Heart (tissue), 3 donors: ENCODE results near the gene PLXNA2.

DNA sequence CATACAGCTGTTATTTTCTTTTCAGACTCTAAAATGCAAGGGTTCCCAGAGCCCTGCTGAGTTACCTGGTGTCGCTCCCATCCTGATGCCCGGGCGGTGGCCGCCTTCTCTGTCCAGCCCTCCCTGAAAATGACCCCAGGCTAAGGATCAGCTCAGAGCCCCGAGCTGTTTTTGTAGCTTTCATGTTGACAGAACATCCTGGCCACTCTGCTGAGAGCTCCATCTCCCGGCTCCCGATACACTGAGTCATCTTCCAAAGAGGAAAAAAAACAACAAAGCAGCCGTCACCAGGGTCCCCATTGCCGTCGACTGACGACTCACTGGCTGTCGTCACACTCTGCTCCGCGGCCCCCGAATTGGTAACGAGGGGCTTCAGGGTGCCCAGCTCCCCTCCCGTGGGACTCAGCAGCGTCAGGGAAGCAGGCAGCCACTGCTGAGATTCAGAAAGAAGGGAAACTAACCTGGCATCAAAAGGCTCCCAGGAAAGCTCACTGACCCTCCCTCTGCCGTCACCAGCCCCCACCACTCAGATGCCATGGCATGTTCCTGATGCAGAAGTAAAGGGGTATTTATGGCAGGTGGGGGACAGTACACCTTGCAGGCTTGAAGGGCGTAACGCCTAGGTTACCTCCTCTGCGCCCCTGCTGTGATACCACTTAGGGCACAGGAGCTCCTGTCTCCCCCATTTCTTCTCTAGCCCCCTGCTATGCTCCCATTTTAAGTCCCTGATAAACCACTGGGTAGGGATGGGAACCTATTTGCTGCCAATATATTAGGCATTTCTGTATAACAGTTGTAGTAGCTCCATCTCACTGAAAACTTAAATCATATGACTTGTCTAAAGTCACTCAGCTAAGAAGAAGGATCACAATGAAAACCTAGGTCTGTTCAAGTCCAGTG, 67.3 kb downstream of the CD46 start:
- RAMPAGE, long total RNA, 2 experiments: no peak in any of the 2 experiments

GRCh38 chr1:207865915-207867127, 44.6 kb downstream of the CD34 start:
- RAMPAGE, long total RNA, 2 experiments: no peak in any of the 2 experiments

- RAMPAGE, long total RNA, 2 experiments: no peak in any of the 2 experiments
Observed at GRCh38 chr1:207868801-207869690, 41.9 kb downstream of the CD34 start.

GRCh38 chr1:207909615-207910110, 1.3 kb downstream of the CD34 start:
- RAMPAGE, long total RNA, 2 experiments: start-site peak on the plus strand in 1 of 2 experiments, at chr1:207909926-207909948 at its widest, 18 reads per replicate

DNA sequence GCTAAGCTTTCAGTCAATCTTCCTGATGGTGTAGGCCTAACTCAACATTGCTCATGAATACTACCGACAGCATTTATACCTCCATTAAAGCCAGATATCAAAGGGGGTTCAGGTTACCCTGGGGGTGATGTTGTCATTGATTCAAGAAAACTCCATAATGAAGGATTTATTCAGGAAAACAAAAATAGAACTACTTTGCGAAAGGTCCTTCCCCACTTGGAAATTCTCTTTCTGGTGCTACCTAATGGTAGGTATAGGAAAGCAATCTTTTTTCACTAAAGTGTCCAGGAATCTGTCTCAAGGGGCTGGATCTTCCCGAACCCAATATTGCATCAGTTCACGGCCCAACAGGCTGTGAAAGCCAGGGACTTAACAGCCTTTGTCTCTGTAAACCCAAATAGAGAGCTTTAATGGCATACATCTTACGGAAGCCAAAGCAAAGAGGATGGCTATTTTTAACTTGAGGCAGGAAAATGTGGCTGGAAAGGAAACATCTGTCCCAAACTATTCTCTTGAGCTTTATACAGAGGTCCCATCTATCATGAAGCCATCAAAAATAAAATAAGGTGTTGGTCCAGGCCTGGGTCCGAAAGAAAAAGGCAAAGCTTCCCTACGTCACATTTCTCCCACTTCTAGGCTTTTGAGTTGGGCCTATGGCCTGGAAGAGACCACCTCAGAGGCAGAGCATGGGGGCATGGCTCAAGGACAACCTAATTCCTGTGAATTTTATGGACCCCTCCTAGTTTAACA, 7.6 kb upstream of the CD34 start:
- RAMPAGE, long total RNA, 2 experiments: no peak in any of the 2 experiments

DNA sequence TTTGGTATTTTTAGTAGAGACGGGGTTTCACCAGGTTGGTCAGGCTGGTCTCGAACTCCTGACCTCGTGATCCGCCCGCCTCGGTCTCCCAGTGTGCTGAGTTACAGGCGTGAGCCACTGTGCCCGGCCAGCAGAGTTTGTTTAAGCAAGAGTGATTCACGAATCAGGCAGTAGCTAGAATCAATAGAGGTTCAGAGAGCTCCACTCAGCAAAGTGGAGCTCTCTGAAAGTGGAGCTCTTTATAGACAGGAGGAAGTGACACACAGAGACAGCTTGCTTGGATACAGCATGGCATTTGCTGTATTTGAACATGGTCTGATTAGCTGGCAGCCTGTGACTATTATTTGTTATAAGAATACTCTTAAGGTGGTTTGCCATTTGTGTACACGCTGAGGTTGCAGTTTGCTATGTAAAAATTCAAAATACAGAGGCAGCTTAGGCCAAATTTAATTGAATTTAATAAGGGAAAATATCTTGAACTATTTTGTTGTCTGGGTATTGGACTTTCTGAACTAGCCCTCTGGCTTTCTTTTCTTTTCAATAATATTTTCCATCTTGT, 27.2 kb upstream of the CD34 start:
- RAMPAGE, long total RNA, 2 experiments: no peak in any of the 2 experiments

DNA sequence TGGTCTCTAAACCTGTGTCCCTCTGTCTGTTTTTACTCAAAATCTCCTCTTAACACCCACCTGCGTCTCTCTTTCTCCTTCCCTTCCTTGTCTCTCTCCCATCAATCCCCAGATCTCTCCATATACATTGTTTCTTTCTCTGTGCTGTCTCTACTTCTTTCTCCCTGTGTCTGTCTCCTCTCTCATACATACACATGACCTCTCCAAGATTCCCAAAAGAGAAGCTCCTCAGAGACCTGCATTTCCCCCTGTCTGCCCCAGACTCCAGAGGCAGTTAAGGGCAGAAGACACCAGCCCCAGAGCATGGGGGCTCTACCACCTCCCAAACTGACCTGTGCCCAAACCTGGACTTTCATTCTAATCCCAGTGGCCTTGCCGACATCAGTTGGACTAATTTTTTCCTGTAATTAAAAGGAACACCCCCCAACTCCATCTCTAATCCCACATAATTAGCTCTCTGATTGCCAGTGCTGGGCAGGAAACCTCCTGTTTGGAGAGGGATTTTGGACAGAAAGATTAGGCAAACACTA, 85.9 kb downstream of the PLXNA2 start:
- RAMPAGE, long total RNA, 2 experiments: no peak in any of the 2 experiments

DNA sequence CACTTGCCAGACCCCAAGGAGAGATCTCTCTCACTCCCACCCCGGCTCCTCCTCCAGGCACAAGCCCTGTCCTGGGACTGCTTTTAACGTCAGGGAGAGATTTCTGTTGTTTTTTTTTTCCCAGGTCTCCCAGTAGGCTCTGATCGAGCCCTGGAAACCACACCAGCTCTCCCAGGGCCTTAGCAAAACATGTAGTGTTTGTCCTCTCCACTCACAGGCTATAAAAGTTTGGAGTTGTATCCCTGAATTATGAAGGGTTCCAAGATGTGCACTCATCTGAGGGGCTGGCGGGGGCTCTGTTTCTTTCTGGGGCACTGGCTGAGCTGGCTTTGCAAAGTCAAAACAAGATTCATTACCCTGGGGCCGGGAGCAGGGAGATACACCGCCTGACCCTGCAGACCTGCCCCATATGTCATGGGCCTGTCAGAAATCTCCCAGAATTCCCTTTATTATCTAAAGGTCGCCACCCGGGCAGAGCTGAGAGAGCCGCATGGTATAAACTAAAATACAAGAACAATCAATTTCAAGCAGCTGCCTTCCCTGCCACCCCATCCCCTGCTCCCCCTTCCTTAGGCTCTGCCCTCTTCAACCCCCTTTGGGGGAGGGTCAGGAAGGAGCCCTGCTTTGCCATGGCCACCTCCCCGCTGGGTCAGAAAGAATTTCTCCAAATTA, 17.8 kb downstream of the PLXNA2 start:
- RAMPAGE, long total RNA, 2 experiments: no peak in any of the 2 experiments

DNA sequence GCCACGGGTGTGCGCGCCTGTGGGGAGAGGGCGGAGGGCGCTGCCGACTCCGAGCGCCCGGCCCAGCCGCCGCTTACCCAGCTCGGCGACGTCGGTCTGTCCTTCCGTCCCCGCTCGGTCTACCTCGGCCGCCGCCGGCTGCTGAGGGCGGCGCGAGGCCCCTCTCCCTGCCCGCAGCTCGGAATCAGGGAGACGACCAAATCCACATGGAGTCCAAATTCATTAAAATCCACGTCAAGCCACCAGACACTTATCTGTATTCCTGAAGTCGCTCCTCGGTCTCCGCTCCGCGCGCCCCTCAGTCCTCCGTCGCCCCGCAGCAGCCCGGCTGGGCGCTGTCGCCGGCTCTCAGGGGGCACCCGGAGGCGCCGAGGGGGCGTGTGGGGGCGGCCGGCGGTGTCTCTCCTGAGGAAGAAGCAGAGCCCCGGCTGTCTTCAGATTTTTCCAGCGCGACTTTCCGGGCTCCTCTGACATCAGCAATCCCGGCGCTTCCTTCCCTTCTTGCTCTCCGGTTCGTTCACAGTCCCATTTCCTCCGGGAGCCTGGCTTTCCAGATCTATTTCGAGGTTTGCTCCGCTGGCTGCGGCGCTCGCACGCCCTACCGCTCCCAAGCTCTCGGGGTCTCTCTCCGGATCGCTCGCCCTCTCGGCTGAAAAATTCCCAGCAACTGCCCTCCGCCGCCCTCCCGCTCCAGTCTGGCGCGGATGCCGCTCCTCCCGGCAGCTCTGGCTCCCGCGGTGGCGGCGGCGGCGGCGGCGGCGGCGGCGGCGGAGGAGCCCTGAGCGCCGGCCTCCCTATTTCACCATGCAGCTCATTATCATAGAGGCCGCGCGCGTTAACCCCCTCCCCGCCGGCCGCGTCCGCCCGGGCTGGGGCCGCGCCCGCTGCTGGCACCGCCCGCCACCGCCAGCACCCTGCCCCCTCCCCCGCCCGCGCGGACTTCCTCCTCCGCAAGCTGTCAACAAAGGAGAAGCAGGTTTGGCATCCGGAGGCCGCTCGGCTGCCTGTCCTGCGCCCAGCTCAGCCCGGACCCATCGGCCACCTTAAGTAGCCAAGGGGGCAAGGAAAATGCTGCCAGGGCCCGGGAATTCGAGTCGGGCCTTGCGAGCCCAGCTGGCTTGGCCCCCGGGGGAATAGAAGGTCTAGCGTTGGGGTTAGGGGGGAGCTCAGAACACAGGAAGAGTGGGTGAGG, at the start of gene PLXNA2:
Gene PLXNA2 (minus strand): TSS at position 819 of the 1,192 bp plus-strand sequence.
- RAMPAGE, long total RNA, 2 experiments: no peak in any of the 2 experiments

DNA sequence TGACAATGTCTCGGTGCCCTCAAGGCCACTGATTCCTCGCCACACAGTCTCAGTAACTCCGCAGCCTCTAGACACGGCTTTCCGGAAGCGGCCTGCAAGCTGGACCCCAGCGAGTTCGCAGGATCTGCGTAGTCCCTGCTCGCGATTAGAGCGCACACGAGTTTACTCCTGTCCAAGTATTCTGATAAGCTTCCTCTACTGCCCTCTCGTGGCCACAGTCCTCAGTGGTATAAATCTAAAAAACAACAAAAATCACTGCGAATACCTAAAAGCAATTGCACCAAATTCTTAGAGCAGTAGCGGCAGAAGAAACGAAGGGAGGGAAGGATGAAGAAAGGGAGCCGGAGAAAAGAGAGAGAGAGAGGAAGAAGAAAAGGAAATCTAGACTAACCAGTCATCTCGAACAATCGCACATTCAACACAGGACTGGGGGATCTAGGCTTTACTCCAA, 1.1 kb upstream of the PLXNA2 start:
- RAMPAGE, long total RNA, 2 experiments: no peak in any of the 2 experiments

GRCh38 chr1:209584086-209584431, 545 bp downstream of the CAMK1G start:
- RAMPAGE, long total RNA, 2 experiments: no peak in any of the 2 experiments

DNA sequence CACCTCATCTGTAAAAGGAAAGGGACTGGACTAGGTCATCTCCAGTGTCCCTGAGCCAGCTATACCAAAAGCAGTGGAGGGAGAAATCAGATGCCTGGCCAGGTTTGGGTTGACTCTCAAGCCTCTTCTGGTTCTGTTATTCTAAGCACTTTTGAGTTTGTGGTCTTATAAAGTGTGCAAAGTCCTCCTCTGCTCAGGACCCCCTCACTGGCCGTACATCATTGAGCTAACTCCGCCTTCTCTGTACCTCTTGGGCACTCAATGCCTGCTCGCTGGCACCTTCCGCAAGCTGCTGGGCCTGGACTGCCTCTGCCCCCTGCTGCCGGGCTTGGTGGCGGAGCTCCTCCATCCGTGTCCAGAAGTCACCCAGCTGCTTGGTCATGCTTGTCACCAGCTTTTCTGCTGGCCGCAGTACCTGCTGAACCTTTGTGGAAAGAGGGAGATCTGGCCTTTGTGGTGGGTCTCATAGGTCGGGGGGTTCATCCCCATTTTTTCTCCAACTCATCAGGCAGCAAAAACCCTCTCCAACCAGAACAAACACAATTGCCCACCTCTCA, 33.7 kb downstream of the CAMK1G start:
- RAMPAGE, long total RNA, 2 experiments: no peak in any of the 2 experiments

- RAMPAGE, long total RNA, 2 experiments: no peak in any of the 2 experiments
Observed at GRCh38 chr1:209626783-209627531, 25.3 kb downstream of the LAMB3 start.

- RAMPAGE, long total RNA, 2 experiments: no peak in any of the 2 experiments
Observed at GRCh38 chr1:209648820-209649807, 3.1 kb downstream of the LAMB3 start.

DNA sequence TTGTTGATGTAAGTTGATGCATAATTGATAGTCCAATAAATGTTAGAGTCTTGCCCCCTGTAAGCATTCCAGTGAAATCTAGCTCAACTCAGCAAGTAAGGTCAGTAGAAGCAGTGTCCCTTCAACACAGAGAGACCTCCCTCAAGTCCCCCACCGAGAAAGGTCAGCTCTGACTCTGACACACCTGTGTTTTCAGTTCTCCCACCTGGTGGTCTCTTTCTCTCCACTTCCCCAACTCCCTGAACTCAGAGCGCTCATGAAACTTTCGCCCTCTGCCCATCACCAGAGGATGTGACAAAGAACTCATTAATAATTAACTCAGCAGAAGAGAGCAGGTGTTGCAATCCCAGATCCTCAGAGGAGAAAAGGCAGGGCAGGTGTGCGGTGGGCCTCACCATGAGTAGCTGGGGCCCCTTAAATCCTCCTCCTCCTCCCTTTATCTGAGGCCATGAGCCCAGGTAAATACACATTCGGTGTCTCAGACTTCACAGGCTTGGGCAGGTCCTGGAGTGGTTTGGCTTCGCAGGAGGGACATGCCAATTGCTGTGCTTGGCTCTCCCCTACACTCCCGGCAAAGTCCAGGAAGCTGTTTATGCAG, 1.6 kb upstream of the LAMB3 start:
- RAMPAGE, long total RNA, 2 experiments: no peak in any of the 2 experiments

DNA sequence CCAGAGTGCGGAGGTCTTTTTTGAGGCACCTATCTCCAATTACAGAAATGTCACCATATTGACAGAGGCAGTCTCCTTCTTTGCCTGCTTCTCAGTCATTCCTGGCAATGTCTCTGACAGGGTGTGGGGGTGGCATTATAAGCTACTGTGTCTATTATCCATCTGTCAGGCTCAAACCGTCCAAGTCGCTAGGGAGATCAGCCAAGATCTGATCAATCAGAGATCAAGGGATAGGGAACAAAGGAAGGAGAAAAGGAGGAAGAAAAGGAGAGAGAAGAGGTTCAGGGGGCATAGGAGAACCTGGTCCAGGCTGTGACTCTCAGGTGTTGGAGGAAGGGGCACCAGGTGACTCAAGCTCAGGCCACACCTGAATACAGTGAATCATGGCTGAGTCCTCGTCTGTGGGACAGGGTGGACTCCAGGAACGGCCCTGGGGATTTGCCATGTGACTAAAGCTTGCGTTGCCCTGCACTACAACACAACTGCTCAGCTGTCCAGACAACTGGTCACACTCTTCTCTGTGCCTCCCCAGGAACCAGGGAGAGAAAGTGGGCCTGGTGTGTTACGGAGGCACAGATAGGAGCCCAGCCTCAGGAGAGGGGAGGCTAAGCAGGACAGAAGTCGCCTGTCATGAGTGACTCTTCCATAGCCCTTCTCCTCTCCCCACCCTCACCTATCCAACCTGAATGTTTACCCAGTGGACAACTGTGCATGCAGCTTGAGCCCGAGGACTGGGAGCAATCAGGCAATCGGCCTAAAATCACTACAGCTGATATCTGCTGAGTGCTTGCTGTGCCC, 3.6 kb upstream of the LAMB3 start:
- RAMPAGE, long total RNA, 2 experiments: no peak in any of the 2 experiments

- RAMPAGE, long total RNA, 2 experiments: no peak in any of the 2 experiments
Observed at GRCh38 chr1:209667794-209668311, 7.4 kb upstream of the G0S2 start.

- RAMPAGE, long total RNA, 2 experiments: no peak in any of the 2 experiments
Observed at GRCh38 chr1:209719933-209720965, 15.6 kb downstream of the HSD11B1 start.

GRCh38 chr1:209721955-209722306, 17.3 kb downstream of the HSD11B1 start:
- RAMPAGE, long total RNA, 2 experiments: no peak in any of the 2 experiments

DNA sequence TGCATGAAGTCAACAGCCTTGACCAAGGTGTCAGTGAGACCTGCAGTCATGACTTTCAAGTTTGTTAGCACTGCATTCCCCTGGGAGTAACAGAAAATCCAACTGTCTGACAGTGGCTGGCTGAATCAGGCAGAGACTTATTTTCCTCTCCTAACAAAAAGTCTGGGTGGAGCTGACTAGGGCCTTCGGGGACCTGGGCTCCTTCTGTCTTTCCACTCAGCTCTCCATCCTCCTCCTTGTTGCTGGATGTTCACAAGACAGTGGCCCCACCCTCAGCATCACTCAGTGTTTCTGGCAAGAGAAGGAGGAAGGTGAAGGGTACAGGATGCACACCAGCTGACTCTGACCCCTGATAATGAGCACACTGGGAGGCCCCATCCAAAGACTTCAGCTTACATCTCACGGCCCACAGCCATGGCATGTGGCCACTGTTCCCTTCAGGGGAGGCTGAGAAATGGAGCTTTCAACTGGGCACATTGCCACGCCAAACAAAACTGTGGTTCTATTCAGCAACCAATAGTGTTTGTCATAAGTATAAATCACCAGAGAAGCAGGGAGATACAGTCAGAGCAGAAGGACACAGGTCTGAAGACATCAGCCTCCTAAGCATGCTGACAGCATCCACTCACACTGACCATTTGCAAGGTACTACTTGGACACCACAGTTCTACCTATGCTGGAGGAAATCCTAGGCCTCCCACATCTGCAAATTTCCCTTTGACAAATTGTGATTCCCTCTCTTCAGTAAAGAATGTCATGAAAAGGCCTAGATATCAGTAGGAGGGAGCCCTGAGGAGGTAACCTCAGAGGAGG, 12.8 kb upstream of the TRAF3IP3 start:
- RAMPAGE, long total RNA, 2 experiments: no peak in any of the 2 experiments